SK-N-SH (cell line): Measurements from ENCODE around the gene PSPH.

DNA sequence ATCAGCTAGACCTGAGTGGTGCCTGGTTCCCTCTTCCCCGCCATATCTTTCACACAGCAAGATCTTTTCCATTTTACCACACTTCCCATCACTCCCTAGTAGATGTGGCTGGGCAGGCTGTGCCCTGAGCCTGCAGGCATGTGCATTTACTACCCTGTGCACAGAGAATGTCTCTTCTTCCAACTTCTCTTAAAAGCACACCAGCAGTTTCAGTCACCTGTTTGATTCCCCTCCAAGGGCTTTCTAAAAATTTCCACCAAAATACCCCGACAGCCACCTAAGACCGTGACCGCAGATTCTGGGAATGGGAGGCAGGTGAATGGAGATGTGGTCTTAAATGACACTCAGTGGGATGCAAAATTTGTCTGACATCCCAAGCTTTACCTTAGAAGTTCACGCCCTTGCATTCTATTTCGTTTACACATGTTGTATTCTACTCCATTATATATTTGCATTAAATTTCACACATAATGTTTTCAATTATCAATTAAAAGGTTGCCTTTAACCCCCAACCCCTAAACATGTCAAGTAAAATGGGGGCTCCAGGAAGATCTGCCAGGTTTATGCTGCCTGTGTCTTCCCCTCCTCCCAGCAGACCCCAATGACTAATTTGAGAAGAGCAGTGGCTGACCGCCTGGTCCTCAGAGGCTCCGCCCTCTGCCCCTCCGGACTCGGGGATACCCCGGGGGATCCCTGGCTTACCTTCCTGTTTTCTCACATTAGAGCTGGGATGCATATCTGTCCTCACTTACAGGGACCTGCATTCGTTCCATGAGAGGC lies 24.4 kb downstream of the VOPP1 start:
- RRBS, result no CpG with 5 or more reads among the region's 12 CpGs
CAGE:
- cytosol, long polyA plus RNA, result no peak
- long polyA plus RNA, result no peak
- nucleus, long polyA plus RNA, result no peak

DNA sequence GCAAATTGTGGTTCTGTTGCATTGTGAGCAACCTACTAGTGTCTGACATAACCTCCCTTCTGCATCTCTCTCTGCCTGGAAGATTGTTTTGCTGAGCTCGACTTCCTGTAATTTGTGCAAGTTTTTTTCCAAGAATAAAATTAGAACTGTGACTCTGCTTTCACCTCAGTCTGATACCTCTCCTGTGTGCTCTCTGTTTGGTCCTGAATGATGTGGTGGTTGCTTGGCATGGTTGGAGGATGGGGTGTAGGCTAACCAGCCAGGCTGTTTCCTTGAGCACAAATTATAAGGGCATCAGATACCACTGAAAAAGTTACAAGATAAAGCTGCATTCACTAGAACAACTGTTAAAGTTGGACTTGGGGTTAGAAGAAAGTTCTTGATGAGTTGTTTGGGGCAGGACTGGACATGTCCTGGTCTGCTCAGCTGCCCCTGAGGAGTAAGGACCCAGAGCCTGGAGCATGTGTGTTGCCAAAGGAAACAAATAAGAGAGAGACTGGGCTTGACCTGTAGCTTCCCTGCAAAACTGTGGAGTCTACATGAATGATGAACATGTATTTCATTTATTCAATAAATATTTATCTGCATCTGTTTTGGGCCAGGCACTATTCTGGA lies 1.9 kb upstream of the VOPP1 start:
- RRBS, result no CpG with 5 or more reads among the region's 1 CpG
CAGE:
- cytosol, long polyA plus RNA, result no peak
- long polyA plus RNA, result no peak
- nucleus, long polyA plus RNA, result no peak

- RRBS, result no CpG with 5 or more reads among the region's 17 CpGs
CAGE:
- cytosol, long polyA plus RNA, result no peak
- long polyA plus RNA, result no peak
- nucleus, long polyA plus RNA, result no peak
Observed at GRCh38 chr7:55689004-55689982, 117.0 kb upstream of the VOPP1 start.

- RRBS, result no CpG with 5 or more reads among the region's 3 CpGs
CAGE:
- cytosol, long polyA plus RNA, result no peak
- long polyA plus RNA, result no peak
- nucleus, long polyA plus RNA, result no peak
Observed at GRCh38 chr7:56014884-56015282, 36.4 kb downstream of the PSPH start.

DNA sequence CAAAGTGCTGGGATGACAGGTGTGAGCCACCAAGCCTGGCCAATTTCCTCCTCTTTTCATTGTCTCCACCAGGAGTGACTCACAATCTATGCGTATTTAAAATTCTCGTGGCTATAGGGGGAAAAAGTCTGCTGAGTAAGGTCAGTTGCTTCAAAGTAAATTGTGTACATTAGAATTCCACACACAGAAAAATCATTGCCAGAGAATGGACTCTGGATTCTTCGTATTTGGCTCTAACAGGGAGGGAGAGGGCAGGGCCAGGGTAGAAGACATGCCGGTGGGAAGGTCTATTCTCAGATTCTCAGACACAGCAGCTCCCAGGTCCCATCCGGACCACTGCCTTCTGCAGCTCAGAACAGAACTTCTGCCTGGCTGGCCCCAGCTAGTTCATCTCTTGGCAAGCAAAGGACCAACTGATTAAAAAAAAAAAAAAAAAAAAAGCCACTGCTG lies 22.1 kb downstream of the PSPH start:
- RRBS, result no CpG with 5 or more reads among the region's 5 CpGs
CAGE:
- cytosol, long polyA plus RNA, result no peak
- long polyA plus RNA, result no peak
- nucleus, long polyA plus RNA, result no peak

DNA sequence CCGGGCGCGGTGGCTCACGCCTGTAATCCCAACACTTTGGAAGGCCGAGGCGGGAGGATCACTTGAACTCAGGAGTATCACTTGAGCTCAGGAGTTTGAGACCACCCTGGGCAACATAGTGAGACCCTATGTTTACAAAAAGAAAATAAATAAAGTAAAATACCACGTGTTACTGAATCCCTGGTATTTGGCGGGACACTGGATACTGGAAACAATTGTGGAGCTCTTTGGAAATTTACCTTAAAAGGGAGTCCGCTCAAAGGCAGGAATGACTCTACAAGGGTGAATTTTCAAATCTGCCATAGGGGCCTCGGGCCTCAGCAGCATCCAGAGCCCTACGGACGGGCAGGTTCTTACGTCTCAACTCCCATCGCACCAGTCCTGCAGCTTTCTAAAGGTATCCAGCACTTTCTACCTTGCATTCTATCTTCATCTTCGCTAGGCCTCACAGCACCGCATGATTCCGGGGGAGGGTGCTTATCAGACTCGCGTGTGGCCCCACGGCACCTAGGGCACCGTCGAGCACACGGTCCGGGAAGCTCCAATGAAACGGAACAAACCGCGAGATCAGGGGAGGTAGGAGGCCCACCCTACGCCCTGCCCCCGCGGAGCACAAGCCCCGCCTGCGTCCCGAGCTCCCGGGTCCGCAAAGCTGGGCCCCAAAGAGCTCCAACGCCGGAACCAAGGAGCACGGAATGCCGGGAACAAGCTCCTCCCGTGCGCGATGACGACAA lies at the start of gene PSPH:
PSPH (minus strand) TSS at position 546 of the 734 bp plus-strand sequence.
- RRBS, result under 1% methylated on average over 21 of the region's 43 CpGs
CAGE:
- cytosol, long polyA plus RNA, result start-site peak on the minus strand centred at position 538 of the sequence, 37 bp wide, 48 and 130 reads in 2 replicates; start-site peak on the minus strand centred at position 677 of the sequence, 59 bp wide, 26 and 40 reads in 2 replicates
- long polyA plus RNA, result start-site peak on the minus strand centred at position 537 of the sequence, 40 bp wide, 90 and 117 reads in 2 replicates
- nucleus, long polyA plus RNA, result no peak

DNA sequence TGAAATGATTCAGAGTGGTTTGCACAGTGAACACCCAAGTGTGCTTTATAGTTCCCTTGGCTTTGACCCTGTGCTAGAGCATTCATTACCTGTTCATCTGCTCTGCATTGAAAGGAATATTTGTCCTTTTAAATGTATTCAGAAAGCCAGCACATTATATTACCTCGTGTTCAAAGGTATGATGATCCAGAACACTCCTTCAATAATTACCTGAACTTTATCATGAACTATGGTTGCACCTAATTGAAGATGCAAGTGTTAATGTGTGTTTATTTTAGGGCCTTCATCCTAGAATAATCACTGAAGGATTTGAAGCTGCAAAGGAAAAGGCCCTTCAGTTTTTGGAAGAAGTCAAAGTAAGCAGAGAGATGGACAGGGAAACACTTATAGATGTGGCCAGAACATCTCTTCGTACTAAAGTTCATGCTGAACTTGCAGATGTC lies 3.8 kb downstream of the CCT6A start:
- RRBS, result no CpG with 5 or more reads among the region's 2 CpGs
CAGE:
- cytosol, long polyA plus RNA, result no peak
- long polyA plus RNA, result no peak
- nucleus, long polyA plus RNA, result no peak

DNA sequence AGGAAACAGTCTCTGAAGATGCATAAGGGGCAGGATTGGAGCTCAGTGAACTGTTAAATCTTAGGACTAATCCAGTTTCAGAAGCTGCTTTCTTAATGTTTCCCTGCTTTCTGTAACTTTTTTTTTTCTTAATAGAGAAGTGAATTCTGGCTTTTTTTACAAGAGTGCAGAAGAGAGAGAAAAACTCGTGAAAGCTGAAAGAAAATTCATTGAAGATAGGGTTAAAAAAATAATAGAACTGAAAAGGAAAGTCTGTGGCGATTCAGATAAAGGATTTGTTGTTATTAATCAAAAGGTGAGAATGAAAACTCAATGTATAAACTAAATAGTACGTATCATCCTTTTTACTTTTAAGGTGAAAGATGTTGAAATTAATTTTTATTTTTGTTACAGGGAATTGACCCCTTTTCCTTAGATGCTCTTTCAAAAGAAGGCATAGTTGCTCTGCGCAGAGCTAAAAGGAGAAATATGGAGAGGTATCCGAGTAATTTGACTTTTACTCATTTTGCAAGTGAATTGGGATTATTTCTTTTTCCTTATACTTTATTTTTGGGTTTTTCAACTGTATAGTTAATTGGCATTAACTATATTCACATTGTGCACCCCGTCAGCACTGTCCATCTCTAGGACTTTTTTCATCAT lies 5.7 kb upstream of the SUMF2 start:
- RRBS, result no CpG with 5 or more reads among the region's 6 CpGs
CAGE:
- cytosol, long polyA plus RNA, result no peak
- long polyA plus RNA, result no peak
- nucleus, long polyA plus RNA, result no peak

DNA sequence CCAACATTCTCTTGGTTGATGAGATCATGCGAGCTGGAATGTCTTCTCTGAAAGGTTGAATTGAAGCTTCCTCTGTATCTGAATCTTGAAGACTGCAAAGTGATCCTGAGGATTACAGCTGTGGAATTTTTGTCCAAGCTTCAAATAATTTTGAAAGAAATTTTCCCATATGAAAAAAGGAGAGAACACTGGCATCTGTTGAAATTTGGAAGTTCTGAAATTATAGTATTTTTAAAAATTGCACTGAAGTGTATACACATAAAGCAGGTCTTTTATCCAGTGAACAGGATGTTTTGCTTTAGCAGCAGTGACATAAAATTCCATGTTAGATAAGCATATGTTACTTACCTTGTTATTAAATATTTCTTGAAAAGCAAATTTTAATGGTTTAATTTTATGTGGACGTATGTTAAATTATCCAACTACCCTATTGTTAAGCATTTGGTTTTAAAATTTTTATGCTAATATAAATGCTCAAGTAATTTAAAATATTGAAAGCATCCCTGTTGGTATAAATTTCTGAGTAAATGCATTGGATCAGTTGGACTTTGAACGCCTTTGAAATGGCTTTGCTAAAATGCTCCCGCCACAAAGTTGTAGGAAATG lies 956 bp upstream of the SUMF2 start:
- RRBS, result no CpG with 5 or more reads among the region's 4 CpGs
CAGE:
- cytosol, long polyA plus RNA, result no peak
- long polyA plus RNA, result no peak
- nucleus, long polyA plus RNA, result start-site peak on the plus strand centred at position 70 of the sequence, 398 bp wide, 27 and 179 reads in 2 replicates

GRCh38 chr7:56072988-56073325 lies 8.9 kb downstream of the SUMF2 start:
- RRBS, result no CpG with 5 or more reads among the region's 2 CpGs
CAGE:
- cytosol, long polyA plus RNA, result no peak
- long polyA plus RNA, result no peak
- nucleus, long polyA plus RNA, result no peak

DNA sequence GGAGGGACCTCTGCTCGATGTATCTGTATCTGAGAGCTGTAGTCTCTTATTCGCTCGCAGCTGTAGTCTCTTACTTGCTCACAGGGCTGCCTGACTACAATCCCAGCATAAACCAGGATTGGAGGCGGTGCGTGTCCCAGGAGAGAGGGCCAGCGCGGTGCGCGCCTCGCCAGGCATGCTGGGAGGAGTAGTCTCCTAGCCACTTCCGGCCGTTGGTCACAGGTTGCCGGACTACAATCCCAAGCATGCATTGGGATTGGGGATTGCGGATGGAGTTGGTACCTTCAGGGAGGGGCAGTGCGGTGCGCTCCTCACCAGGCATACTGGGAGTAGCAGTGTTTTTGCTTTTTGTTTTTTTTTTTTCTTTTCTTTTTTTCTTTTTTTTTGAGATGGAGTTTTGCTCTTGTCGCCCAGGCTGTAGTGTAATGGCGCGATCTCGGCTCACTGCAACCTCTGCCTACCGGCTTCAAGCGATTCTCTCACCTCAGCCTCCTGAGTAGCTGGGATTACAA lies 421.8 kb upstream of the NUPR2 start:
- RRBS, result no CpG with 5 or more reads among the region's 22 CpGs
CAGE:
- cytosol, long polyA plus RNA, result no peak
- long polyA plus RNA, result no peak
- nucleus, long polyA plus RNA, result no peak

GRCh38 chr7:57375579-57376368 lies 74.2 kb upstream of the ZNF716 start:
- RRBS, result no CpG with 5 or more reads among the region's 4 CpGs
CAGE:
- cytosol, long polyA plus RNA, result no peak
- long polyA plus RNA, result no peak
- nucleus, long polyA plus RNA, result no peak

DNA sequence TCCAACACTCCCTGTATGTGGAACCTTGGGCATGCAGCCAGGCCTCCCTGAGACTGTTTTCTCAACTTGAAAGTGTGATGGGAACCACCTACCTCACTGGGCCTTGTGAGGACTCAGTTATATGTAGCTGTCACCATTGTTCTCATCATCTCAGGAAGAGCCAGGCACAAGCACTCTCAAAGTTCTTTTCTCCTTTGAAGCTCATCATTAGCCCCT lies 861 bp upstream of the ZNF727 start:
CAGE:
- cytosol, long polyA plus RNA, result no peak
- long polyA plus RNA, result no peak
- nucleus, long polyA plus RNA, result no peak

- RRBS, result no CpG with 5 or more reads among the region's 5 CpGs
CAGE:
- cytosol, long polyA plus RNA, result no peak
- long polyA plus RNA, result no peak
- nucleus, long polyA plus RNA, result no peak
Observed at GRCh38 chr7:64637894-64638661, 27.9 kb upstream of the ZNF107 start.

DNA sequence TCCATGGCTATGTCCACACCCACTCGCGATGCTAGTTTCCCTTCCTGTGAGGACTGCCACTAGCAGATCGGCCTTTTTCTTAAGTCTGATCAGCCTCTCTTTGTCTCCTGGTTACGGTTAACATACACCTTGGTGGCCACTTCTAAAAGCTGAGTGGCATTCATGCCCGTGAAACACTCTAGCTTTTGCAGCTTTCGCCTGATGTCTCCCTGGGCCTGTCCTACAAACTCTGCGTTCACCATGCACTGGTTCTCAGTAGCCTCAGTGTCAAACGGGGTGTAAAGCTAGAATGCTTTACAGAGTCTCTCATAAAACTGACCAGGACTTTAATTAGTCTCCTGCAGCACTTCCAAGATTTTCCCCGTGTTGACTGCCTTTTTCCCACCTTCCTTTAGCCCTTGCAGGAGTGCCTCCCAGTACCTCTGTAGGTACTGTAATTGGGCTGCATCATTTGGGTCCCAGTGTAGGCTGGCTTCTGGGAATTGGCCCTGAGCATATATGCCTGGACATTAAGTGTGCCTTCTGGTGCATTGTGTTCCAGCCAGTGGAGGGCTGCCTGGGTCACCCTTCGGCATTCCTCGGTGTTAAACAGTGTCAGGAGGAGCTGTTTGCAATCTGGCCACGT lies 9.2 kb downstream of the ERV3-1 start:
- RRBS, result no CpG with 5 or more reads among the region's 12 CpGs
CAGE:
- cytosol, long polyA plus RNA, result no peak
- long polyA plus RNA, result no peak
- nucleus, long polyA plus RNA, result no peak

DNA sequence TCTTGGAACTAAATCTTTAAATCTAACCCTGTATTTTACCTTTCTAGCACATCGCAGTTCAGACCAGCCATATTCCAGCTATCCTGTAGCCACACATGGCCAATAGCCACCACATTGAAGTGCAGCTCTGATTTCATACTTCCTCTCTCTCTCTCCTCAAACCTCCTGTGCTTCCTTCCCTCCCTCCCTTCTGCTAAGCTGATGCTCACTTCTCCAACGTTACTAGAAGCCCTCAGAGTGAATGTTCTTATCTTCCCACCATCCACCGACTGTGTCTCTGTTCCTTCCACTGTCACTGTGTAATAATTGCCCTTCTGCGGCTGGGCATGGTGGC lies 574 bp upstream of the ERV3-1 start:
- RRBS, result no CpG with 5 or more reads among the region's 4 CpGs
CAGE:
- cytosol, long polyA plus RNA, result no peak
- long polyA plus RNA, result no peak
- nucleus, long polyA plus RNA, result no peak

- RRBS, result no CpG with 5 or more reads among the region's 5 CpGs
CAGE:
- cytosol, long polyA plus RNA, result no peak
- long polyA plus RNA, result no peak
- nucleus, long polyA plus RNA, result no peak
Observed at GRCh38 chr7:65745602-65746026, 127.3 kb upstream of the VKORC1L1 start.

DNA sequence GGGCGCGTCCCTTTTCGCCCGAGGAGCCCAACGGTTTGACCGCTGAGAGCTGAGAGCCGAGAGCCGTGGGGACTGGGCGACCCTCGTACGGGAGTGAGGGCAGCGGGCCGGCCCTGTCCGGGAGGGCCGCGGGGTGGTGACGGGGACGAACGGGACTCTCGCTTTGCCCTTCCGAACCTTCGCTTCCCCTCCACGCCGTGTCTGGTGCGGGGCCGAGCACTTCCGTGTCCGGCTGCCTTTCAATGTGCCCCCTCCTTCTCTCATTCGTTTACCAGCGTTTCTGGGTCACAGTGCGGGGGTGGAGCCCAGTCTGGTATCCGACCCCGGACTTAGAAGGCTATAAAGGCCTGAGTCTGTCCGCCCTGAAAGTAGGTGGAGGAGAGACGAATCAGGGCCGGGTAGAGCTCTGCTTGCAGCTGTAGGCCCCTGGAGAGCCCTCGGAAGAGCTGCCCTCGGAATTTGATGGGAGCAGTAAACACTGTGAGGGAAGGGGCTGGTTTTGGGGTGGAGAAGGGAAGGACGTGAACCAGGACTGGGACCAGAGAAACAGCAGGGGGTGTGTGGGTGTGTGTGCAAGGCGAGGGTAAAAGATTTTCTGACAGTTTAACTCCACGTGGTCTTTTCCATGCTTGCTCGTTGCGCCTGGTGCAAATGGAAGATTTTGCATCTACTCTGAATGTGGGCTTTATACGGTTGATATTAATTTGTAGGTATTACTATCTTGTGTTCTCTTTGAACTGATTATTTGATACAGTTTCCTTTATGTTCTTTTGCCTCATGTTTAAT lies 529 bp downstream of the CRCP start:
- RRBS, result 2% methylated on average over 17 of the region's 44 CpGs
CAGE:
- cytosol, long polyA plus RNA, result no peak
- long polyA plus RNA, result start-site peak on the plus strand centred at position 333 of the sequence, 86 bp wide, 43 and 45 reads in 2 replicates
- nucleus, long polyA plus RNA, result start-site peak on the plus strand centred at position 396 of the sequence, 191 bp wide, 71 and 106 reads in 2 replicates

DNA sequence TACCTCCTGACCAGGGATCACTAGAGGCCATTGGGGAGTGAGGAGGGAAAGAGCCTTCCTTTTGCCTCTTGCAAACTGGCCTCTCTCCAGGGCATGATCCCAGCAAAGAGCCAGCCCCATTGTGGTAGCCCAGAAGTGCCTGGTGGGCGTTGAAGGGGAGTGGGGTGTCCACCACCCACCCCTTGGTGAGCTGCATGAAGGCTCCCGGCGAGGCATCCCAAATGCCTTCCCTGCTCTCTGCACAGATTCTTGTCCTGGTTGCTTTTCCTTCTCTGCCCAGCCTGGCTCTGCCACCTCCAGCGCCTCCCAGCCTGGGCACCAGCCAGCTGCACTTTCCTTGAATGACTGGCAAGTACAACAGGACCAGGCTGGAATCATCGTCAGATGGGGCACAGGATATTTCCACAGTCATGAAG lies 15.0 kb upstream of the TPST1 start:
- RRBS, result no CpG with 5 or more reads among the region's 5 CpGs
CAGE:
- cytosol, long polyA plus RNA, result no peak
- long polyA plus RNA, result no peak
- nucleus, long polyA plus RNA, result no peak

DNA sequence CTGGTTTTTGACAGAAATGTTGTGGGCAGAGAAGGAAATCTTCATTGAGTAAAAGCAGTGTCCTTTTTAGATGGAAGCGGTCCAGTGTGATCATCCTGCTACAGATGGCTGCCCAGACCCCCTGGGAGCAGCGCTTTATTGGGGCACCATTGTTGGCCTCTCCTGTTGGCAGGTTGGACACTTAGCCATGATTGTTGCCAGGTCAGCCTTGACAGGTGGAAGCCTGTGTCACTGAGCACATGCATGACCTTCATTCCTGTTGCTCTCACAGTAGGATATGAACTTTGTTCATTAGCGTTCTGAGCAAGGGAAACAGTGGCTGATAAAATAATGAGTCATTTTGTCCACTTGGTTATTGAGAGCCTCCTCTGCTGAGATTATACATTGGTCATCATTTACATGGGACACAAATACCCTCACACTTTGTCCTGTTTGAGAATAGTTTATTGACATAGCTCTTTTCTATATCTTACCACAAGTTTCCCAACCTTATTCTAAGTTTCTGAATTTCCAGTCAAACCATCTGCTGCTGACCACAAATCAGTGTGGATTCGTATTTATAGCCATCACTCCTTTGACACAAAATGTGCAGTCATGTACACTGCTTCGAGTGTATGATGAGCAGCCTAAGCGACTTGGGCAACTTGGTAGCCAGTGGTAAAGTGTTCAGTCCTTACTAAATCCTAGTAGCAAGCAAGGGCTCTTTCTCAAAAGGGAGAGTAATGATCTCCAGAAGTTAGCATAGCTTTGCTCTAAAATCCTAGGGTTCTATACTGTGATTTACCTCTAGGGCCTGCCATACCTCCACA lies 102.6 kb downstream of the TPST1 start:
- RRBS, result no CpG with 5 or more reads among the region's 6 CpGs
CAGE:
- cytosol, long polyA plus RNA, result no peak
- long polyA plus RNA, result no peak
- nucleus, long polyA plus RNA, result no peak